SUDHL5 (cell line): ENCODE measurements around a stretch of chr15.

DNA sequence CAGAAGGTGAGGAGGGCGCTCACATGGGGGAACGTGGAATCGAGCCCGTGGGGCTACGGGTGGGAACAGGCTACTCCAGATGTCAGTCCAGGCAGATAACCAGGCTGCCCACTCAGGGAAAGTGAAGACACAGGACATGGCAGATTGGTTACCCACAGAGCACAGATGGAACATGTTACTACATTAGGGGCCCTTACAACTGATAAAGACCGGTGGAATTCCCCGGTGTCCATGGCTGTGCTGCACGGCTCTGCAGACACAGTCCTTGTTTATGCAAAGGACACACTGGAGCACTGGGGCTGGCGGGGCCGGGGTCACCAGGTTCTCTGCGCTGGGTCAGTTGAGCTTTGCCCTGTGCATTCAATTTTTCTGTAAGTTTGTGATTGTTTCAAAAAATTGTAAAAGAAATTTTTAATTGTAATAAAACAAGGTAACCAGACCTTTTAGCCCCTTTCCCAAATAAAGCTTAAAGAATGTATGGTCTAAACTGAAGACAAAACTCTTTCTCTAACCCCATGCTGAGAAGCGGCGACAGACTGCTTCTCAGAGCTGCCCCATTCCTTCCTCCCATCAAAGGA is 36.8 kb downstream of the PCSK6 start:
- PRO-cap, result no peak

DNA sequence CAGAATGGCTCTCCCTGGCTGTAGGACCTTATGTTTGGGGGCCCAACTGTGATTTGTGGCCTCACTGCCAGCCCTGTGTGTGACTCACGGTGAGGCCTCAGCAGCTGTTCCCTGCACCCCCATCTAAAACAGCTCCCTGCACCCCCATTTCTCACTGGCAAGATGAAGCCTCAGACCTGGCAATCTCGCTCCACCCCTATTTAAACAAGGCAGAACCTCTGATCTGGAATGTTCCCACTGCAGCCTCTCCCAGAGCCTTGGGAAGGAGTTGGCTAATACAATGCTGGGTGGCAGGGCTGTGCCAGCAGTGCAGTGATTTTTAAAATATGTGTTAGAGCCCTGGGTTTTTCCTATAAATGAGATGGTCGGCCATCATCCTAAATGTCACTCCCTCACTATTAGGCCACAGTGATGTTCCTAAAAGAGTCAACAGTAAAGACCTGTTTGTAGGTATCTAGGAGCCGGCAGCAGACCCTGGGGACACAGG is 9.7 kb upstream of the PCSK6 start:
- PRO-cap, result no peak

DNA sequence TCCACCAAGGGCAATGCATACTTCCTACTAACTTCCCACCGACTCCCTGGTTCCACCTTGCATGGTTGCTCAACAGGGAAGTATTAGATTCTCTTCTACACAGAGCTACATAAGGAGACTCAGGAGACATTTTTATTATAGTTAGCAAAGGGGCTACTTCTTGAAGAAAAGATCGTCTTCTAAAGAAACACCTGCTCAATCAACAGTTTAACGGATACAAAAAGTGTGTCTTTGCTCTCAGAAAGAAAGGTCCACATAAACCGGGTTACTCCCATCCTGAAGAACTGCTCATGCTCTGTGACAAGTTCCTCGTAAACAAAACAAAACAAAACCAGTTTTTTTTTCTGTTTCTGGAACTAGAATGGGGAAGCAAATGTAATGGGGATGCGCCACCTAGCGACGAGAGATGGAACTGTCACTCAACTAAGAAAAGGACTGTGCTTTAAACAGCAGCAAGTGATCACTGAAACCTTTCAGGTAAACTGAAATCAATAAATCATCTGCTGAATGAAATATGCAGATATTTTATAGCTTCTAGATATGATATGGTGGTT is 11.1 kb downstream of the TM2D3 start:
- PRO-cap, result no peak